MCF 10A (cell line): ENCODE measurements around the genes ACTR10 and PSMA3.

DNA sequence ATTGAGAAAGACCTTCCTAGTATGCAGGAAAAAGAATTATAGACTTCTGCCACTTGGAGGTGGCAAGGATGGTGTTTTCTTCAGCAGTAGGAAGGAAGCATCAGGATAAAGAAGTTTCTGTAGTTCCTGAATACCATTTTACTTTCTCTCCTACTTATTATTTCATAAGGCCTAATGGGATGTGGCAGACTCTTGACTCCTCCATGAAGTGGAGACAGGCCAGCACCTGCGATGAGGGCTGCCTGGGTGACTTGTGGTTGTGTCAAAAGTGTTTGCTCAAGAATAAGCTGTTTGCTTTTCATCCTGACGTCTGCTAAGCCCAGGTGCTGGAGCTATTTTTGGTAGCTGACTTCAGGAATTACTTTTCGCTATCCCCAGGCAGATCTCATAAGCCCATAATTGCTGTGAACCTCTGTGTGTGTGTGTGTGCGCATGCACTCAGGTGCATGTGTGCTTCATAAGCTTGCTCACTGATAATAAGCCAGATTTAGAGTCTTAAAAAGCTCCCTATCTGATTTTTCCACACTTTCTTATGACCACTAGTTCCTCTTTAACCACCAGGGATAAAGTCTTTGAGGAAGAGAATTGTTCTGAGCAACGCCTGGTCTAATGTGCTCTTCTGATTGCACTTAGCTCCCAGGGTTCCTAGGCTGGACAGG lies 126.0 kb downstream of the KTN1 start:
- PRO-cap: no peak
- RRBS: no CpG with 5 or more reads among the region's 5 CpGs

DNA sequence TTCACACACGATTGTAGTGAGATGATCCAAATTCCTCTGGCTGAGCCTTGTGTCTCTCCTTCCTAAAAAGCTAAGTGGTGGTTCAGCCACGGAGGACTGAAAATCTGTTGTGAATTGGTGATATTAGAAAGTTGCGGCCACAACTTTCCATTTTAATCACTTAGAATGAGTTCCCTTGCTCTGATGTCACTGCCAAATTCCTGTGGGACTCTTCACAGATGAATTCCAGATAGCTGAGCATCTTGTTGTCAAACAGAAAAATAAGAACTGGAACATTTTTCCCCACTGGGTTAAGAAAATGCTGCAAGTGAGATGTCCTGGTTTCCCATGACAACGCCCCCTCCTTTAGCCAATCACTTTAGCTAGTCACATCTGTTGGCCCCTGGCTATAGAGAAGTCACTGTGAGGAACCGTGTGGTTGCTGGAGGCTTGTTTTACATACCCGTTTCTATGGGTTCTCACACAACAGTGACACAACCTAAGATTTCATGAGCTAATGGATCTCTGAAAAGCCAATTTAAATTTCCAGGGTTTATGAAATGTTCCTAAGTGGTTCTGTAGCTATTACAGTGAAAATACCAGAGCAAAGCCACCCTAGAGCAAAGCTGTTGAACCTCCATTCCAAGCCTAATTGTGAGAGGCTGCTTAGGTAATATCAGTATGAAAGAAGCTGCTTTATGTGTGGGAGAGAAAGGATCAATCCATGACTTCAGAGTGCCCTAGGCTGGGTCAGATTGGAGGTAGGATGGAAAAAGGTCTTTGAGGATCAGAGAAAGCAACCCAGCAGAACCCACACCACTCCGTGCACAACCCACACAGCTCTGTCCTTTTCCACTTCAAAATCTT lies 136.0 kb downstream of the KTN1 start:
- PRO-cap: no peak
- RRBS: no CpG with 5 or more reads among the region's 7 CpGs

DNA sequence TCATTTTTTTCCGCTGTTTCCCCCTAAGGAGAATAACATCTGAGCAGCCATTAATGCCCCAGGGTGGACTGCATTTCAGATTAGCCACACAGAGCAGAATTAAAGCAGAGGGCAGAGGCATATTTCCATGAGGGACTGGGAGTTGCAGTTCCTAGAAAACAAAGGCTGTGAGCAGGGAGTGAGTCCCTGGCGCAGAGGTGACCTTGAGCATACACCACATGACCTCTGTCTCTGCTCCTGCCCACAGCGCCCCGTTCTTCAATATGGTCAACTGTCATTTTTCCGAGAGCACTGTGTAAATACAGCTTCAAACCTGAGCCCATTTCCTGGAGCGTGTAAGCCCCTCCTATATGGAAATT lies 192.3 kb upstream of the PELI2 start:
- PRO-cap: no peak
- RRBS: no CpG with 5 or more reads among the region's 6 CpGs

DNA sequence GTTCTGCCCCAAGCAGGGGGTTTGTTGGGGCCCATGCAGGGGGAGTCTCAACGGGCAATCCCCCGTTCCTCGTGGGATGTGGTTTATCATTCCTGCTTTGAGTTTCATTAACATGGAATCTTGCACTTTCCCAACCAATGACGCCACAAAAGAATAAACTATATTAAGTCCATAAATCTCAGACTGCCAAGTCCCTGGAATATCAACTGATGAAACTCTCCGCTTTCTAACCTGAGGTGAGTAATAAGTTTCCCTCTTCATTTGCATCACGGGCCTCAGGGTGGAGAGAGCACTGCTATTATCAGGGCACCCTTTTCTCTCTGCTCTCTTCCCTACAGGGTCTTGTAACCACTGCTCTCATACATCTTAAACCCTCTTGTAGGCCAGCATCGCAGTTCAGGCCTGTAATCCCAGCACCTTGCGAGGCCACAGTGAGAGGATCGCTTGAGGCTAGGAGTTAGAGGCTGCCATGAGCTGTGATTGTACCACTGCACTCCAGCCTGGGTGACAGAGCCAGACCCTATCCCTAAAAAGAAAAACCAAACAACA lies 112.5 kb upstream of the PELI2 start:
- PRO-cap: no peak
- RRBS: no CpG with 5 or more reads among the region's 9 CpGs

DNA sequence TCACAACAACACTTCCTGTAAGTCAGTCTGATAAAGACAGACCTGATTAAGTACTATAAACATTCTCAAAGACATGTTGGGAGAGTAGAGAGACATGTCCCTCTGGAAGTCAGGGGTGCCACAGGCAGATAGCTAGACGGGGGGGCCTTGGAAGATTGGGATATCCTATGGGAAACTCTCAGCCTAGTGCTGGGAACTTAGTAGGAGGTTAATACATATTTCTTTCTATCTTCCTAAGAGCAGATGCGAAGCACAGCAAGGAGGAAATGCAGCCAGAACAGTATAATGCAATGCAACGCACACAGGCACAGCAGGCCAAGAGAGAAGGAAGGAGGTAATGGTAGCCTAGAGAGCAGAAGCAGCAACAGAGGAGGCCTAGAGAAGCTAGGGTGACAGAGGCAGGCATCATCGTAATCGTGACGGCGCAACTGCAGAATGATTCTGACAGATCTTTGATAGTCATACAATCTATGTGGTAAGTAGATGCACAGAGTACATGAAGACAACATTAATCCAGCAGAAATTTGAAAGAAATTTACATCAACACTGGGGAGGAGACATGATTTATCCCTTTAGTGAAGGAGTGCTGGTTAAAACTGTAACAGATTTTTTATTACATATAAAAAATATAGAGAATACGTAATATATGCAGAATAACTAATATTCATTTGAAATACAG lies 1.7 kb upstream of the PELI2 start:
- PRO-cap: no peak
- RRBS: no CpG with 5 or more reads among the region's 8 CpGs

DNA sequence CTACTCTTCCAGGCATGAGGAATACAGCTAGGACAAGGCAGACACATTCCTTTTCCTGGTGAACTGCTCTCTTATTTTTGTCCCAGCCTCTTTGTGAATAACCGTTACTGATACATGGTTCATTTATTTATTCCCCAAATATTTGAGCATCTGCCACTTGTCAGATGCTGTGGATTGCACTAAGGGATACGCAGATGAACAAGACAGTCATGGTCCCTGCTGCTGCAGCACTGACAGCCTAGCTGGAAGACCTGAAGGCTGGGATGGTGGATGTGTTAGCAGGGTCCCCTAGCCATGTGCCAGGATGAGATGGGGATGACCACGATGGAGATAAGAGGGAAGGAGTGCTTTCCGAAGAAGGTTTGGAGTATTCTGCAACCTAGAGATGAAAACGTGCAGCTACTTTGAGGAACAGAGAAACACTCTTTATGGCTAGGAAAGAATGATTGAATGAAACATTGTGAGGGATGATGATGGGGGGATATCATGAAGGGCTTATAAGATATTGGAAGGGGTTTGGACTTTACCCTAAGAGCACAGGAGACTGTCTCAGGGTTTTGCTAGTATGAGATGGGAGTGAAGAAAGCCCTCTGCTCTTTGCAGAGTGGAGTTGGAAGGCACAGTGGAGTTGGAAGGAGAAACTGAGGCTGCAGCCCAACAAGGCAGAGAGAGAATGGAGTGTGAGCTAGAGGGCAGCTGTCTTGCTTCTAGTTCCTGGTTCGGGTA lies 6.4 kb downstream of the PELI2 start:
- PRO-cap: no peak
- RRBS: no CpG with 5 or more reads among the region's 6 CpGs

GRCh38 chr14:56133503-56134022 lies 15.4 kb downstream of the PELI2 start:
- PRO-cap: no peak
- RRBS: no CpG with 5 or more reads among the region's 4 CpGs

GRCh38 chr14:56181918-56182260 lies 63.7 kb downstream of the PELI2 start:
- PRO-cap: no peak
- RRBS: no CpG with 5 or more reads among the region's 3 CpGs

GRCh38 chr14:56216971-56217410 lies 98.8 kb downstream of the PELI2 start:
- PRO-cap: no peak
- RRBS: no CpG with 5 or more reads among the region's 3 CpGs

GRCh38 chr14:56219761-56220755 lies 101.8 kb downstream of the PELI2 start:
- PRO-cap: no peak
- RRBS: no CpG with 5 or more reads among the region's 8 CpGs

DNA sequence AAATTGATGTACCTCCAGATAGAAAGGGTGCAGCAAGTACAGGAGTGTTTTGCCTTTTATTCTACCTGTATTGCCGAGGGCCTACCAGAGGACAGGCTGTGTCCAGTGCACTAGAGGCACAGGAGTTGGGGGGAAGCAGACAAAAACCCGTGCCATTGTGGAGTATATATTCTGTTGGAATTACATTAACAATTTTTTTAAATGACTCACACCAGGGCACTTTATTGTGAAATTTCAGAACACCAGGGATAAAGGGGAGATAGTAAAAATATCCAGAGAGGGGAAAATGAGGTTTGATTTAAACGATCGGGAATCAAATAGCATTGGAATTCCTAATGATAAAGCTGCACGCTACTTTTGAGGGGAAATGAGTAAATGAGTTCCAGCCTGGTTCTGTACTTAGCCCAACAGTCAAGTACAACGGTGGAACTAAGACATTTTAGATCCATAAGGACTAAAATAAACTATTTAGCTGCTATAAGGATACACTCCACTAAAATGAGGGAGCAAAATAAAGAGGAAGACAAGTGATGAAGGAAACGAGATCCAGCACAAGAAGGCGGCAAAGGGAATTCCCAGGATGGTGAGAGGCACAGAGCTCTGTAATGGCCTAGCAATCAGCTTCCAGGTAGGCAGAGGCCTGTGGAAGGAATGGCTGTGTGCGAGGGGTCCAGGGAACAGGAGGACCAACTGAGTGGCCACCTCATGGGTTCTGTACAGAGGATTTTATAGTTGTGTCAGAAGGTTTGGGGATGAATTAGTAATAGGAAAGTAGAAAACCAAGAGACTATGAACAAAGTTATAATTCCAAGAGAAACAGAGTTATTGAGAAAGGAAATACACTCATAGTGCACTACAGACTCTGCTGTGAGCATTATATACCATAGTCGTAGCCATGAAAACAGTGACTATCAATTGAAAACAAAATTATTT lies 123.5 kb downstream of the PELI2 start:
- PRO-cap: no peak
- RRBS: no CpG with 5 or more reads among the region's 10 CpGs

- PRO-cap: no peak
- RRBS: no CpG with 5 or more reads among the region's 4 CpGs
These were observed 113.6 kb upstream of the TMEM260 start for GRCh38 chr14:56466004-56466474.

- PRO-cap: no peak
- RRBS: no CpG with 5 or more reads among the region's 3 CpGs
These were observed 18.2 kb downstream of the TMEM260 start for GRCh38 chr14:56597539-56598436.

GRCh38 chr14:57343344-57344305 lies 46.8 kb upstream of the NAA30 start:
- PRO-cap: no peak
- RRBS: no CpG with 5 or more reads among the region's 37 CpGs

DNA sequence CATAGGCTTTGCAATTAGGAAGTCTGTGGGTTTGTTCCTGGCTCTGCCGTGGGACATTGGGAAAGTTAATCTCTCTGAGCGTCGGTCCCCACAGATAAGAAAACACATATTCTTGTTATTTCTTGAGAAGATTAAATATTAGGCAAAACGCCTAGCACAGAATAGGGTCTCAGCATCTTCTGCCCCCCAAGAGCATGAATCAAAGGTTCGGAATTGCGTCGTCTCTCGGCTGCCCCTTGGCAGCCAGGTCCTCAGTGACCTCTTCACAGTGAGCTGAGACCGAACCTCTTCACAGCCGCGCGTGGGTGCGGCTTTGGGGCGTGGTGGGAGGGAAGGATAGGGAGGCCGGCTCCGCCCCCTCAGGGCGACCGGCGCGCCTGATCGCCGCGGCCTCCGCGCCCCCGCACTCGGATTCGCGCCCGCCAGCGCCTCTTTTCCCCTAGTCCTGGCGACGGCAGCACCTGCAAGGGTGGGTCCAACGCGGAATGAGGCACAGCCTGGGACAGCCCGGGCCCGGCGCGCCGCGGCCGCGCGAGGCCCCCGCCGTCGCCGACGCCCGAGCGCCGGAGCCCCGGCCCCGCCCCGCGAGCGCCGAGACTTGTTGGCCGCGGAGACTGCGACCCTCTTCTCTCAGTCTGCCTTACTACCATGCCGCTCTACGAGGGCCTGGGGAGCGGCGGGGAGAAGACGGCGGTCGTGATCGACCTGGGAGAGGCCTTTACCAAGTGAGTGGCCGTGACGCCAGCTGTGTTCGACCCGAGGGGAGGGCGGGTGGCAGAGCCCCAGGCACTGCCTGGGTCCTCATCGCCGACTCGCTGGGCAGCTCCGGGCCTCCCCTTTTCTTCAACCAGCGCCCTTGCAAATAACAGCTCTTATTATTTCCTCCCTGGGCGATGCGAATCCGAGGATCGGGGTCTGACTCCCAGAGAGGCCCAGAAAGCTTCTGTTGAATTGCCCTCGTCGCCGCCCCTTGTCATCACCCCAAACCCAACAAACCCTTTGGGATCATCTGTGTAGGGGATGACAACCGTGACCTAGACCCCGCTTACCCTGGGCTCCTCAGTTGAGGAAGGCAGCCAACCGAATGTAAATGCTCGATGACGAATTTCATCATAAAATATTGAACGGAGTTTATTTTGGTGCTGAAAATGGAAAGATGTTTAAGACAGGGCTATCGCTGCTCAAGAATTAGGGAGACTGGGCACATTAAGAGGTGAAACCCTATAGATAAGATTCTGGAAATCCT lies at the start of gene ACTR10:
ACTR10 (plus strand) TSS at position 580 of the 1,246 bp plus-strand sequence.
- PRO-cap: bidirectional peak, plus-strand start at position 594 of the sequence, minus-strand start at position 256 of the sequence; bidirectional peak, plus-strand start at position 838 of the sequence, minus-strand start at position 814 of the sequence; bidirectional peak, plus-strand start at position 1,113 of the sequence, minus-strand start at position 945 of the sequence
- RRBS: 1% methylated on average over 16 of the region's 93 CpGs

DNA sequence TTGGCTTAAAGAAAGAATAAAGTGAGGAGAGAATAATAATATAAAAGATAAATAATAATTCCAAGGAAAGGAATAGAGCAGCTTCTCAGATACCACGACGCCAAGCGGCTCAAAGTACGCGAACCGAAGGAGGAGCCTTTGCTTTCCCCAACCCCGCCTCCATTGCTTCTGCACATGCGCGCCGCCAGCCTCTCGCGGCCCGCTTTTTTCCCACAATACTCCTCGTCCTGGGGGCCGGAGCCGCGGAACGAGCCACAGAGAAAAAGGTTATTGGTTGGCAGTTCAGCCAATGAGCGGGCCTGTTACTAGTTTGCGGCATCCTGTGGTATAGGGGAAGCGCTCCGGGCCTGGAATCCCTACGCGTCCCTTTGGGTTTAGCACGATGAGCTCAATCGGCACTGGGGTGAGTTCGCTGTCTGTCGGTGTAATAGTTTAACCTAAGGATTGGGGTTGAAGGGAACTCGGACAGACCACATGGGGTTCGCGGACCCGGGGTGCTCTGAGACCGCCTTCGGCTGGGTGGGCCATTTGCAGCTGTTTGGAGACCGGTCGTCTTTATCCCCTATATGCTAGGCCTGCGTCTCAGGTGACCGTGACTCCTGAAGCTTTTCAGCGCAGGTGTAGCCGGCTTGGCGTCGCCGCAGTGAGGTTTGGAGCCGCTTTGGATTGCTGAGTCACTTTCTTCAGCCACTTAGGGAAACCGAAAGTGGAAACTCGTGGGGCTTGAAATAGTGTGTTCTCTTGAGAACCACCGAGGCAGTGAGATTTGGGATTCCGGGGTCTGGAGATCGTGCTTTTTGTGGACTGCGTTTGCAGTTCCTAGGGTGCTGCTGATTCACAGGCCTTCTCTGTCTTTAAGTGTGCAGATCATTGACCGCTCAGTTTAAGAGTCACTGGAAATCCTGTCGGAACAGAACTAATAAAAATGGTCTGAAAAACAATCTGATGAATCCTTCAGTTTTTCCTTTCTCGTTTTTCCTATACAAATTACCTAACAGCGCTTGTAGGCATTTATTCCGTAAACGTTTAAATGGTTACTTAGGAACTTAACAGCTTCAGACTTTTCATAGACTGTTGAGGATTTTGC lies at the start of gene PSMA3:
PSMA3 (plus strand) TSS at position 305 of the 1,087 bp plus-strand sequence.
- PRO-cap: bidirectional peak, plus-strand start at position 318 of the sequence, minus-strand start at position 111 of the sequence; bidirectional peak, plus-strand start at position 759 of the sequence, minus-strand start at position 645 of the sequence
- RRBS: under 1% methylated on average over 9 of the region's 56 CpGs

DNA sequence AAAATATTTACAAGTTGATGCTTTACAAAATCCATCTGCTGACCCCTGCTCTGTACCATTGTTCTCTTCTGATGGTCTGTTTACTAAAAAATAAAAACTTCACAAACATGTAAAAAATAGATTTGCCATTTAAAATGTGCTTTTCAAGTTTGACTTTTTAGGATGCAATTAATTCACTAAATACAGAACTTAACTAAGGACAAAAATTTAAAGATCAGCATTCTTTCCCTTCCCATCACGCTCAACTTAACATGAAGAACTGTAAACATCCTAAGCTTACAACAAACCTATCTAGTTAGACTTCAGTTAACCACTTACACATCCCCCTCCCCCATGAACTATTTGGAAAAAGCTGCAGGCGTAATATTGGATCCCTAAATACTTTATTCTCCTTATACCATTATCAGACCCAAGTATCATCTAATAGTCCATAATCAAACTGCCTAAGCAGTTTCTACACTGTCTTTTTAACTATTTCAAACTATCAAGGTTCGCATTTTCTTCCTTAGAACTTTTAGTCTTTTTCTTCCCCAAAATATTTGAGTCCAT lies 21.0 kb downstream of the PSMA3 start:
- PRO-cap: no peak
- RRBS: no CpG with 5 or more reads among the region's 3 CpGs

- PRO-cap: no peak
- RRBS: no CpG with 5 or more reads among the region's 7 CpGs
These were observed 26.6 kb upstream of the ARID4A start for GRCh38 chr14:58271379-58272539.

DNA sequence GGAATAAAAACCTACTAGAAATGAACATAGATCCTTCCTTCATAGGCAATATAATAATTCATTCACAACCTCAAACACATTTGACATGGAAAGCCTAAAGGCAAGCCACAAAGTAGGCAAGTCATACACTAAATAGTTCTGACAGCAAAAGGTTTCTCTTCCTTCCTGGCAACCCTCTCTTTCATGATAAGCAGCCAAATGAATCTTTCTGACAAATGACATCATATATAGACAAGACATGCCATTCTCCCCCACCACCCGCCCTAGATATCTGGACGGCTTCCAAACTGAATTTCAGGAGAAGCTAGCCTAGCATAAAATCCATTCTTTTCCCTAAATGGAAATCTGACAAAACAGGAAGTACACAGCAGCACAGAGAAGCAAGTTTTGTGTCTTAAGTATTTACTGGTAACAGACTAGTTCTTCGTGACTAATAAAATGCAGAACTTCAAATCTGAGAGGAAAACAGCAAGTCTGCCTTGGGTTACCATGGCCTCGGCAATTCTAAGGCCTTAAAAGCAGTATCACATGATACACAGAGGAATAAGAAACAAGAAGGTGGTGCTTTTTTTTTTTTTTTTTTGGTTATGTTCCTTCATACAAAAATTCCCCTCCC lies 17.1 kb upstream of the ARID4A start:
- PRO-cap: no peak
- RRBS: no CpG with 5 or more reads among the region's 4 CpGs

GRCh38 chr14:58659722-58660018 lies 21.9 kb downstream of the DACT1 start:
- PRO-cap: no peak
- RRBS: no CpG with 5 or more reads among the region's 3 CpGs